Peritoneum (tissue), 1 donor: Measurements from ENCODE around the genes CMKLR1, SART3, SVOP and FAM222A.

GRCh38 chr12:108334138-108334825 is 4.8 kb downstream of the CMKLR1 start:
- PRO-cap = no peak

GRCh38 chr12:108337952-108338440 is 1.1 kb downstream of the CMKLR1 start:
- PRO-cap = no peak

DNA sequence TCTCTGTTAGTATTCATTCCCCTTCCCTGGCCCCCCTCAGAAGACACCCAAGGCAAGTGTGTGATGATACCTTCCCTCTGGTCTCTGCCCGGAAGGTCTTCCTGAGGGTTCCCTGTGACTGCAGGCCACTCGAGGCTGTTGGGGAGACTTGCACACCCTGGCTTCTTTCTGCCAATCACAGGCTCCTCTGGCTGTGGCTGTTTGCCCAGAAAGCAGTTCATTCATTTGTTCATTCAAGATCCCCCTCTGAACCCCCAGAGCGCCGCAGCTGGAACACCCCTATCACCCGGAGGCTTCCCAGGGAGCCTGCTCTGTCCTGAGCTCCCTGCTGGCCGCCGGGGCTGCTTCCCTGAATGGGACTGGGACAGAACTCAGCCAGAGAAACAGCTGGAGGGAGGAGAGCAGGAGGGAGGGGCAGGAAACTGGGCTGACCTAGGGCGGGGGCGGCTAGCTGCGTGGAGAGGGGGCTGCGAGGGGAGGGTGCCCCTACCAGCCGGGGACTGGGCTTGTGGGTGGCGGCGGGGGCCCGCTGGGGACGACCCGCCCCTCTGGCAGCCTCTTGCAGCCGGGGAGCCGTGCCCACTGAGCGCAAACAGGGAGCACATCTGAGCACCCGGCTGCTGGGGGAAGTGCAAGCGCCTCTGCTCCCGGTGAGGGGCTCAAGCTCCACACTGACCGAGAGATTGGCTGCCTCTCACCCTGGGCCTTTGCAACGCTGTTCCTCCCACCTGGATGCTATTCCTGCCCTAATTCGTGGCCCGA is at the start of gene CMKLR1:
CMKLR1 (minus strand) TSS at position 355 of the 762 bp plus-strand sequence.
- PRO-cap = no peak

DNA sequence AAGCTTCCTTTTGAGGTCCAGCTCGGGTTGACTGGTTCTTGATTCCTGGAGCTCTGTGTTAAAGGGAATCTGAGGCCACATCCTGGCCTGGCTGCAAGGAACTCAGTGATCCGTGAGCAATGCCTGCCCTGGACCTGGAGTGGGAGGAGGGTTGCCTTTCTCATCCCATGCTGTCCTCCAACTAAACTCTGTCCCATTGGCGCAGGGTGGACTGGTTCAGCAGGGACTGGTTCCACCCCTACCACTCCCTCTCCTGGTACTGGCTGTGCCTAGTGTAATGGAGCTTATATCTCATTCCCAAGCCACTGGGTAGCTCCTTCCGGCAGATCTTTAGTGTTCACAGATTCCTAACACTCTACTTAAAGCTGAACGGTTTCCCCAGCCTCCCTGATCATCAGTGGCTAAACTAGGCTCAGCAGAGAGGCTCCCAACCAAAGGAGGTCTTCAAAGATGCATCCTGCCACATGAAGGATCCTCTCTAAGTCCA is 3.9 kb upstream of the CMKLR1 start:
- PRO-cap = no peak

GRCh38 chr12:108522721-108523250 is 7.7 kb downstream of the FICD start:
- PRO-cap = no peak

DNA sequence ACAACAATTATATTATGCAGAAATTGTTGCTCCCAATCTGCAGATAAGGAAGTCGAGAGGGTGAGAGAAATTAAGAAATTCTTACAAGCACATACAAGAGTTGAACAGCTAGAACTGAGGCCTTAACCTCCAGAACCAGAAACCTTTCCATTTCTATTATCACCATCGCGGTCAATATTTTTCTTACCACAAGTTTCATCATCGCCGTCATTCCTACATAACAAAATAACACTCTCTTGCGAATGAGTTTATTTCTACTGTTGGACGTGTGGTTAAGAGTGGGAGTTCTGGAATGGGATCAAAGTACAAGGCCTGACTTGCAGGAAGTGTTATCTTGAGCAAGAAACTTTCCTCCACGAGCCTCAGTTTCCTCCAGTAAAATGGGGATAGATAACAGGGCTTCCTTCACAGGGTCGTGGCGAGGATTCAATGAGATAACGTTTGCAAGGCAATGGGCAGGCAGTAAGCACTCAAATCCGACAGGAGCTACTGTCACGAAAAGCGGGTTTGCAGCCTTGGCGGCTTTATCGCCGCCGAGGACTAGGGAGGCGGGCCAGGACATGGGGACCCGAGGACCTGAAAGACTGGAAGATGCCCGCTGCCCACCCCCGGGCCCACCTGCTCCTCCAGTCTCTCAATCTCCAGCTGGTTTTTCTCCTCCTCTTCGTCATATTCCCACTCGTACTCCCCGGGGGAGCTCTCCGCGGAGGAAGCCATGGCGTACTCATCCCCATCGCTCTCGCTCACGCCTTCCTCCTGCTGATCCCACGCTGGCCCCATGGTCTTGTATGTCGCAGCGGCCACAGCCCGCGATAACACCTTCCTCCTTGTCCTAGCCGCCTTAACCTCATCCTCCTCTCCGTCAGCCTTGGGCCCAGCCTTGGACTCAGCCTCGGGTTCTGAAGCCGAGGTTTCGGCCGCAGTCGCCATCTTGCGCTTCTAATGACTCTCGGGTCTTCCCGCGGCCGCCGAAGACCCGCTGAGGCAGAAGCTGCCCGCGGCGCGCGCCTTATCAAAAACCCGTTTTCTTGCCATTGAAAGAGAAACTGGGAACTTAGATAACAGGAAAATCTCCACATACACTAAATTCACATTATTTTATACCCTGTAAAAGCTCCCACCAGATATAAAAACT is at the start of gene SART3:
SART3 (minus strand) TSS at position 949 of the 1,135 bp plus-strand sequence.
- PRO-cap = unidirectional peak, minus-strand start at position 944 of the sequence

GRCh38 chr12:108628356-108629208 is 5.1 kb downstream of the SELPLG start:
- PRO-cap = no peak

DNA sequence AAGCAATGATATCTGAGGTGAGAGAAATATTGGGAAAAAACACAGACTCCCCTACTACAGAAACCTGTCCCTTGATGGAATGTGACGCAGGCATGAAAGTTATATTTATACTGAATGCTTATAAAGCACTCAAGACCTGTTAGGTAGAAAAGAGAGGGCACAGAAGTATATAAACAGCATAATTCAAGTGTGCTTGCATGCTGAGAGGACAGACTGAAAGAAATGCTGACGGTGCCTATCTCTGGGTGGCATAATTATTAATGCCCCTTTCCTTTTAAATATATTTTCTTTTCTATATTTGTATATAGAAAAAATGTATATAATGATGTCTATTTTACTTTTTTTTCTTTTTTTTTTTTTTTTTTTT is 2.7 kb upstream of the SELPLG start:
- PRO-cap = no peak

- PRO-cap = no peak
Observed at GRCh38 chr12:108648193-108649152, 14.8 kb upstream of the SELPLG start.

DNA sequence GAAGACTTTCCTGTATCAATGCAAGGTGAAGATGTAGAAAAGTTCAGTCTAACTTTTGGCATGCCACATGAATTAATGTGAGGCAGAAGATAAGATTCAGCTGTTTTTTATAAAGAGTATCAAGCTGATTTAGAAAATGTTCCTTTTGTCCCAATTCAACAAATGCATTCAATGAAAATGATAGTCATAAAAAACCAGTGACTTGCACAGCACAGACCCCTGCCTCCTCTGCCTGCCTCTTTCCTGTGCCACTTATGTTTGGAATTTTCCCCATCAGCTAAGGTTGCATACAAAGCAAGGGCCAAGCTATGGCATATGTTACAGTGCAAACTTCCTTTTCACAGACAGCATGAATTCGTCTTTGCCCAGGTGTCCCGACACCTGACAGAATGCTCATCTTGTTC is 53.4 kb upstream of the CORO1C start:
- PRO-cap = no peak

- PRO-cap = no peak
Observed at GRCh38 chr12:108803284-108803987, 53.9 kb downstream of the SSH1 start.

DNA sequence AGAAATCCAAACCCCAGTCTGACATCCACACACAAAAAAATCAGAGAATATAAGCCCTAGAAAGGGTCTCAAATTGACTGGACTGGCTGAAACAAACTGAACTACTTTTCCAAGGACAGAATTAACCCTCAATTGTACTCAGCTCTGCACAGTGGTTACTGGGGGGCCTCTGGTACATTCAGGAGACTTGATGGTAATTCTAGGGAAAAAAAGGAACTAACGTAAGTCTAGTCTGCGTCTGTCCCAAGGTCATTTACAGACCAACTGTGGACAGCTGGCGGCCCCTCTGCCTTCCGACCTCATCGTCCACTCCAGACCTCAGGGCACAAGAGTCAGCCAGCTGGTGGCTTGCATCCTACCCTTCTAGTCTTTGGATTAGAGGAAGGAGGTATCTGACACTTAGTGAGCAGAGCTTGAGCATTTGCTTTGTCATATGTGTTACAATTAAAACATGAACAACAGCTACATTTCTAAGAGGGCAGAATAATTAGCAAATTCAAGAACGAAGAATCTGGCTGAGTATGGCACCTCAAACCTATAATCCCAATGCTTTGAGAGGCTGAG is 36.7 kb downstream of the SSH1 start:
- PRO-cap = no peak

DNA sequence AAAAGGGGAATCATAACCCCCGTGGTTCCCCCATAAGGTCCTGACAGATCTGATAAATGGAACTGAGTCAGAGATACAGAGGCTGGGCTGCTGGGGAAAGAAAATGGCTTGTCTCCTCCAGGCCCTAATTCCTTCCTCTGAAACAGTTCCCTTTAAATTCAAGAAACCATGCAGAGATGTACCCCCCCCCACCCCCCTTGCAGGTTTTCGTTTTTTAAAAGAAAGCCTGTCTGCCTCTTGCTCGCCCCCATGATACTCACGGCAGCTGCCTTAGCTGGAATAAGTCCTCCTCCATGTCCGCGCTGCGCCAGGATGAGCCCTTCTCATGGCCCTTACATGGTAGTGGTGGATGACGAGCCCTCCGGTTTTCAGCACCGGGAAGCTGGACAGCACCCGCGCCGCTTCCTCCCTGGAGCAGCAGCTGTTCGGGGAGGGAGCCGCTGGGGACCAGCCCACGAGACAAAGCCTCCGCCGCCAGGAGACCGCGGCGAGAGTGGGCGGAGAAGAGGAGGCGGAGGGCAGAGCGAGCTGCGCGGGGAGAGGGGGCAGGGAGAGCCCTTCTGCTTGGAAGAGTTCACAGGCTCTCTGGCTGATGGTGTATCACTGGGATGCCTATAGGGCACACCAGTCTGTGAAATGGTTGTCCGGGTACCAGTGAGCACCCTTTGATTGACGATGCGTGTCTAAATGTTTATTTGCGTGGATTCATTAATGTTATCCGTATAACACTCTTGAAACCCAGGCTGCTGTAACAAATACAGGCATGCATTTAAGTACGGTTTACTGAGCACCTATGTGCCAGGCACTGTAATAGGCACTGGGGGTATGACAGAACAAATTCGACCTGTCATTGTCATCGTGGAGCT is at the start of gene SVOP:
SVOP (minus strand) TSS at position 495 of the 866 bp plus-strand sequence.
- PRO-cap = no peak

DNA sequence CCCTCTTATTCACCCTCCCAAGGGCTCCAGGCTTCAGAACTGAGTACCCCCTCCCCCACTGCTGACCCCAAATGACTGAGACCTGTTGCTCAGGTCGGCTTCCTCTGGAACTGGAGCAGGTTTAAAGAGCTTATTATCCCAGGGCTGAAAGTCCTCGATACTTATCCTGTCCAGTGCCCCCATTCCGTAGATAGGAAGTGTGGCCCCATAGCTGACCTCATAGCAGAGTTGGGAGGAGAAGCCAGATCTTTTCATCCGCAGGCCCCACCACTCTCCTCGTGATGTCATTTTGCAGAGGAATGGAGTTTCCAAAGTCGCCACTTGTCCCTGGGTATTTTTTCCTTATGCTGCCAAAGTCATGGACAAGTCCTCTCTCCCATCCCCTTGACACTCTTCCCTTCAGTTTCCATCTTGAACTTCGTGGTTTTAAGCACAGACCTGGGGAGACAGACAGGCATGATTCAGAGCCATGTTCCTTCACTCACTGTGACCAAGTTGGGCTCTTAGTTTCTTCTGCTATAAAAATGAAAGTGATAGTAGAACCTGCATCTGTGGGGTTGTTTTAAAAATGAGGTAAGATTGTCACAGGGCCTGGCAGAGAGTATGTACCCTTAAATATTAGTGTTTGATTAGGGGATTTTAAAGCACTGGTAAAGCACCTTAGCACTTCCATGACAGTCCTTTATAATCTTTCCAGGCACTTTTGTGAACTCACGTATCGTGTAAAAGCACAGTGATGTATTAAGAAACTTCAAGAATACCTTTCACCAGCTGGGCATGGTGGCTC is 1.3 kb downstream of the USP30 start:
- PRO-cap = no peak

- PRO-cap = no peak
Observed at GRCh38 chr12:109084450-109084854, 8.8 kb downstream of the ALKBH2 start.

DNA sequence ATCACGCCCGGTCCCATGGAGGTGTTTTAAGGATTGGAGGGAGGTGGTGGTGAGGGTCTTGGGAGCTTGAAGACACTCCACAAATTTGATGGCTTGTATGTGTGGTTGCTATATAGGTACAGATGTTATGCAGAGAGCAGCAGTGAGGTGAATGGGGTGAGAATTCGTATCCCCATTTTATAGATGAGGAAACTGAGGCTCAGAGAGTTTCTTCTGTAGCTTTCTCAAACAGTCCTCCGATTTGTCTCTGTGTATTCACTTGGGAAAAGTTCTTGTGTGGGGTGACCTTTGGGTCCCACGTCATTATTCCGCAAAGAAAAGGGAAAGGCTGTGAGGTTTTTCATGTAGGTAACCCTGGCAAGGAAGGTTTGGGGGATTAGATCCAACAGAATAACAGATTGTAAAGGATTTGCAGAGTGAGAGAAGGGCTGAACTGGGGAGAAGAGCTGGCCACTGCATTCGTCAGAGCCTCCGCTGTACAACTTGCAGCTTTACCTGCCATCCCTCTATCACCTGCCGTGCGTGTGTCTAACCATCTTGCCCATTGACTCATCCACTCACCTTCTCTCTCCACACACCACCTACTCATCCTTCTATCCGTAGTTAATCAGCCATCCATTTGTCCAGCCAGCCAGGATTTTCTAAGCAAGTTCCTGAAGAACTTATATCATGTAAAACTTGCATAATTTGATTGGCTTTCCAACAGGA is 16.2 kb downstream of the ACACB start:
- PRO-cap = no peak

- PRO-cap = no peak
Observed at GRCh38 chr12:109467681-109468329, 9.3 kb downstream of the KCTD10 start.

- PRO-cap = no peak
Observed at GRCh38 chr12:109545082-109545400, 28.3 kb downstream of the MMAB start.

GRCh38 chr12:109597423-109598340 is 24.1 kb downstream of the MVK start:
- PRO-cap = no peak

- PRO-cap = unidirectional peak, plus-strand start at chr12:109713825
Observed at GRCh38 chr12:109713468-109714067, at the start of gene FAM222A. TSS of gene FAM222A (plus strand) at chr12:109713825.